Foreskin keratinocyte (primary cell): ENCODE measurements around a stretch of chr3.

GRCh38 chr3:147396900-147398196 lies 9.0 kb downstream of the ZIC4 start:
- RAMPAGE, total RNA: no peak

GRCh38 chr3:147409069-147409259 lies 201 bp upstream of the ZIC1 start:
- RAMPAGE, total RNA: no peak

GRCh38 chr3:147409480-147410558 lies 654 bp downstream of the ZIC1 start:
- RAMPAGE, total RNA: no peak

DNA sequence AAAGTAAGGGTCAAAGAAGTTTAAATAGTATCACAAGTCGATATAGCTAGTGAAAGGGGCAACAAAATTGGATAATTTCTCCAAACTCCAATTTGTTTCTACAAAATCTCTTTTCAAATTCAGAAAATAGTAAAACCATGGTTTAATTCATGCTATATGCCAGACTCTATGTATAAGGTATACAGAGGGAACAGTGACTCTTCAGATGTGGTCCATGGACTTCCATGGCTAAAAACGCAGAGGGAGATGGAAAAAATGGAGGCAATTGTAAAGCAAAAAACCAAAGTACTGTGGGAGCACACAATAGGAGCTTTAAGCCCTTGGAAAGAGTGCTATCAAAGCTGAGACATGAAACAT lies 264.7 kb upstream of the AGTR1 start:
- RAMPAGE, total RNA: no peak

DNA sequence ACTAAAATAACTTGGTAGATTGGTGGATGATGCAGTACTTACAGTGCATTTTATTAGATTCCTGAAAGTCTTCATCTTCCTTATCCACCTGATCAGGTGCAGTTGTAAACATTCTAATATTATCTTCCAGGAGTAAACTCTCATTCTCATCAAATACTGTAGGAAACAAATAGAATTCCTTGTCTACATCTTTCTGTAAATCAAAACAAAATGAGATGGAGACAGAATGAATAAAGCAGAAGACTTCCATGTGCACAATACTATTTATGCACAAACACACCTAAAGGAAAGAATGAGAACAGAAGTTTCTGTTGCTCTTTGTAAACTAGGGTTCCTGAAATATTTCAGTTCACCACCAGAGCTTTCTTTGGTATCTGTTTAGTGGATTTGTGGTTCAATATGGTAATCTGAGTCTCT lies 33.6 kb downstream of the CP start:
- RAMPAGE, total RNA: no peak

GRCh38 chr3:149218945-149219498 lies 2.6 kb downstream of the CP start:
- RAMPAGE, total RNA: no peak

DNA sequence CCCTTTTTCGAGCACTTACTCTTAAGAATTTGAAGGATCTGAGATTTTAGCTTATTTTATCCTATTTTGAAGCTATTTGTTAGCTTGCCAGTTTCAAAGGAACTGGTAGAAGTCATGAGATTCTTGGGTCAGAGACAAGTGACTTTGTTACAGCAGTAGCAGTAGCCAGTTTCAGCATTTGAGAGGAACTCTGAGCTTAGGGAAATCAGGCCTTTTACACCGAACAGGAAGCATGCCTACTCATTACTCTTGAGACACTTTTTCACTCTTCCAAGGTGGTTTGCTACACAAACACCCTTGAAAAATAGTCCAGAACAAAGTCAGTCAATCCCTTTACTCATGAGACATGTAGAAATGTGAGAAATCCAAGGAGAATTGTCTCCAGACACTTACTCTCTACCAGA lies 24.5 kb upstream of the TM4SF1 start:
- RAMPAGE, total RNA: no peak

- RAMPAGE, total RNA: no peak
Measured at GRCh38 chr3:149404635-149405025, 27.2 kb upstream of the TM4SF1 start.

- RAMPAGE, total RNA: no peak
Measured at GRCh38 chr3:149437721-149438182, 36.7 kb upstream of the TM4SF4 start.

GRCh38 chr3:149479451-149480266 lies 5.2 kb downstream of the TM4SF4 start:
- RAMPAGE, total RNA: no peak

GRCh38 chr3:149494117-149494528 lies 19.6 kb downstream of the TM4SF4 start:
- RAMPAGE, total RNA: no peak

GRCh38 chr3:149647692-149648986 lies 9.7 kb downstream of the WWTR1 start:
- RAMPAGE, total RNA: no peak

- RAMPAGE, total RNA: no peak
Measured at GRCh38 chr3:149860156-149861220, 47.5 kb downstream of the RNF13 start.

DNA sequence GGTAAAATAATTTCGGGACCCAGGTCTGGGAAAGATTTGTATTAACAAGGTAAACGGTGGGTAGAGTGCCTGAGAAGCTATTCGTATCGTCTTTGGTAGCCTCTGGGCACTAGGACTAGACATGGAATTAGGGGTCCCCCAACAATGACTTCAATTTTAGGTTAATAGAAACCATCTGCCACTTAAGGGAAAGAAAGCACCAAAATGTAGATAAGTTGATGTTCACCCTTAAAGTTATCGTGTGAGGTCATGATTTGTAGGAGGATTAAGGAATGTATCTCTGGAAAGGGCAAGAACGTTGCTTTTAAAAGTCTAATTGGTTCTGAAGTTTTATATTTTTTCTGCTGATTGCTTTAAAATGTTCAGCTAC lies 1.3 kb upstream of the PFN2 start:
- RAMPAGE, total RNA: no peak

GRCh38 chr3:150061058-150061850 lies 90.6 kb upstream of the PFN2 start:
- RAMPAGE, total RNA: no peak

DNA sequence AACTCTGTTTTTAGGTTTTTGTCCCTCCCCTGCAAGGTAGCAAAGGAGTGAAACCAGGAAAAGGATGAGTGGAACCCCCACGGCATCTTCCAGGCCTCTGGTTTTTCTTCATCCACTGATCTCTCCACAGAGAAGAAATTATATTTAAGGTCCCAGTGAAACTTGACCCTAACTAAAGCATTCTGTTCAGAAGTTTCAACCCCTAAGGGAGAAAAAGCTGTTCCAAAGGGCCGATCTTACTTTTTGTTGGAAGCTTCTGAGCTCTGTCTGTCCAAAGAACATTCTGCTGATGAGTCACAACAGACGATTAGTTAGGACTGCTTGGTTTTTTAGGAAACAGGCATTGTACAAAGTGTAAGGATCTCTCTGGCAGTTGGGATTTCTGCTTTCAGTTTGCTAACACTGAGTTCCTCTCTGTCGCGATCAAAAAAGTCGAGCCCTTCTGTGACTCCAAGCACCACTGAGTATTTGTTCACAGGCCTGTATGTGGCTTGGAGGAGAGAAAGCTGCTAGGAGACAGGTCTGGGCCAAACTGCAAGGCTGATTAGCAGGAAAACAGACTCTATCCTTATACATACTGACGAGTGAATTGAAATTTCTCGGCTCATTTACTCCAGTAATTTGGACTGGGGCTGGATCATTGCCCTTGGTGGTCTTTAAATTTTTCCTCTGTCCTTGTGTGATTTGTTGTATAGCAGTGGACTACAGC lies 91.8 kb upstream of the PFN2 start:
- RAMPAGE, total RNA: no peak

DNA sequence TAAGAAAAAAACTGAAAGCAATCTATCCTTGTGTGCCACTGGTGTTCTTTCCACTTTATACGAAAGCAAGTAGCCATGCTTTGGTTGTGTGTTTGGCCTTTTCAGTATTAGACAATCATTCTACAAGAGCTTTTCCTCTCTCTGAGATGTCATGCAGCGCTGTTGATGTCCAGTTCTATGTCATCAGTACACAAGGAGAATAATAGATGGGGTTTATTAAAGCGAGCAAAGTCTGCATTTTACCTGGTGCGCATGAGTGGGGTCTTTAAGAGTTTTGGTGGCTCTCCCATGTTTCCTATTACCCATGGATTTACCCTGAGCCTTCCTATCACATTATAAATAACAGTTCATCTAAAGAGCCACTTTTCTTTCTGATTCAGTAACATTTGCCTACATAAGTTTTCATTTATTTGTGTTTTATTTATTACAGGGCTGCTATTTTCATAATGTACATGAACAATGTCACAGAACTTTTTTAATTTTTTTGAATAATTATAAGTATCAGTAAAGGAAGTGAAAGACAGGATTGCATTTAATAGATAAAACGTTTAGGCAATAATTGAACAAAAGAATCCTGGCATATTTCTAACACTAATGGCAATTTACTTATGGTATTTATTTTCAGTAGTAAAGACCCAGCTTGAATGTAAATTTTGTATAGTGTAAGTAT lies 50.7 kb downstream of the TSC22D2 start:
- RAMPAGE, total RNA: no peak

- RAMPAGE, total RNA: no peak
Measured at GRCh38 chr3:150520409-150520819, 25.9 kb downstream of the SERP1 start.

DNA sequence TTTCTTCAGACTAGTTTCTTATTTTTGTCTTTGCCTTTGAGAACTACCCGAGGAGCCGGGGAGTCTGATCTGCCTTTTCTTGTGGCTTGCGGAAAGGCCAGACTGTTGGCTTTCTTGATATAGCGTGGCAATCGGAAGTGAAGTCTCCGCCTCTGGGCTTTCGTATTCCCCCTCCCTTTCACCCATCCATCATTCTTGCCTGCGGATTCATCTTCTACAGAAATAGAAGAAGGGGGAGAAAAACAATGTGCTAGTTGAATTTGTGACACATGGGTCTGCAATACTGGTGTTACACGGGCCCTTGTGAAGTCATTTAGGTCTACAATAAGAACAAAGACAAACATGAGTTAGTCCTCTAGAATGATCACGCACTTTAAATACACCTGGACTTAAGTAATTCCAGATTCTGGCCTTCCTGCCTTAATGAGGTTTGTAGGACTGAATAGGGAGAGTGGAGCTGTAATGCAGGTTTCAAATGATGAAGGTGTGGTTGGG lies 319 bp downstream of the EIF2A start:
- RAMPAGE, total RNA: no peak

GRCh38 chr3:150726339-150726783 lies 22.6 kb upstream of the ERICH6 start:
- RAMPAGE, total RNA: no peak